Left lung (tissue), 1 donor: Measurements from ENCODE around the genes UBE2L5, USPL1 and N4BP2L2.

GRCh38 chr13:30421503-30422333 is 575 bp upstream of the UBE2L5 start:
- PRO-cap: bidirectional peak, plus-strand start at chr13:30421727, minus-strand start at chr13:30421560; bidirectional peak, plus-strand start at chr13:30422375, minus-strand start at chr13:30422228

DNA sequence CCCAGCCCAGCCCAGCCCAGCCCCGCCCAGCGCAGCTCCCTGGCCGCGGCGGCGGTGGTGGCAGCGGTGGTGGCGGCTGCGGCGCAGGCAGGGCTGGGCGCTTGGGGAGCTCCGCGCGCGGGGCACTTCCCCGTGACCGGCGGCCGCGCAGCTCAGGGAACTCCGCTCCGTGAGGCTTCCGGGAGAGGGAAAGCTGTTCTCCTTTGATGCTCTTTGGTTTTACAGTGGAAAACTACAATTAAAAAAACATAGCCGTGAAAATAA is at the start of gene UBE2L5:
Gene UBE2L5, plus strand, starts transcription at position 160 of the 264 bp plus-strand sequence.
- PRO-cap: bidirectional peak, plus-strand start at position 42 of the sequence, minus-strand start outside the sequence

DNA sequence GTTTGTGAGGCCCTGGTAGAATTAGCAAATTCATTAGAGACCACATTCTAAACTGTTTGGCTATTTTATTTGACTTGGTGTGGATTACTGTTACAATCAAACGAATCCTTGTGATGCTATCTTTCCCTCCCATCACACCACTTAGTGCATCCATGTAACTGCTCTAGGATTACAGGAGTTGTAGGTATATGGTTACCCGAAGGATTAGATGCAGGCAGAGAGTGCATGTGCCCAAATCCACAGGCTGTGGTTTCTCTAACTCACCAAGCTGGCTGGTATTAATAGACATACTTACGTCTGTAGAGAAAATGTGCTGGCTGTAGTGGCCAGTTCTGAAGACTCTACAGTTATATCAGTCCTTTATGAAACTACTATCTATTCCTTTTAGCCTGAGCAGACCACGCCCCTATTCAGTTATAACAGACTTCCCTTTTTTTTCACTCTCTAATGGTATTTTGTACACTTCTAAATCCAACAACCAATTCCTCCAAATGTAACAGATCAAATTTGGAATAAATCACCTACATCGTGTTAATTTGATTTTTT is 1.1 kb upstream of the HMGB1 start:
- PRO-cap: no peak

- PRO-cap: no peak
Observed at GRCh38 chr13:30608382-30608904, 9.3 kb upstream of the USPL1 start.

- PRO-cap: bidirectional peak, plus-strand start at chr13:30617954, minus-strand start at chr13:30617805; bidirectional peak, plus-strand start at chr13:30618765, minus-strand start at chr13:30618458
Observed at GRCh38 chr13:30617639-30618679, at the start of gene USPL1. Gene USPL1 (plus strand): TSS chr13:30617920.

- PRO-cap: no peak
Observed at GRCh38 chr13:30745932-30746316, 10.6 kb downstream of the ALOX5AP start.

DNA sequence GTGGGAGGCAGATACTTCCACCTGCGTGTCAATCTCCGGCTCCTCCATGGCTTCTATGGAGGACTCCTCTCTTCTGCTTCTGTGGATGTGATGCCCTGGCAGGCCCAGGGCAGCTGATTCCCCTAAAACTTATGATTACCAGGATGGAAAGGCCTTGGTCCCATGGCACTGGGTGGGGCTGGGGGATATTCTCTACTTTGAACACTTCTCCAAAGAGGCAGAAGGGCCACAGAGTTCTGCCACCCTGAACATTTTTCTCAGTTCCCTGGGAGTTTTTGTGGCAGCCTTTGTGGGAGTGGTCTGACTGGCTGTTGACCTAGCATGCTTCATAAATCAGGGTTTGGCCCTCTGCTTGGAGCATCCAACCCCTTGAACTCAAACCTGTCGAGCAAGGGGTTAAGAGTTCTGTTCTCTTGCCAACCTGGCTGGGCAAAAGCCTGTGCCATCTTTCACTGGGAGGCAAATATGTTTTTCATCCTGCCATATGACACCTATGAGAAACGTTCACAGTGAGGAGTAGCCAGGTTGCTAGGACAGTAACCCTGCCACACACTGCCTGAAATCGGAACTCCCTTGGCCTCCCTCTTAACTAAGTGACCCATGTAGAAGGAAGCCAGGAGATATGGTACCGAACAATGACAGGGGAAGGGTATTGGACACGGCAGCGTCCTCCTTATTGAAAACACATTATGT is 7.8 kb upstream of the TEX26 start:
- PRO-cap: no peak

- PRO-cap: no peak
Observed at GRCh38 chr13:31201319-31201678, 1.5 kb downstream of the B3GLCT start.

- PRO-cap: no peak
Observed at GRCh38 chr13:31908880-31909686, 122.5 kb upstream of the FRY start.

DNA sequence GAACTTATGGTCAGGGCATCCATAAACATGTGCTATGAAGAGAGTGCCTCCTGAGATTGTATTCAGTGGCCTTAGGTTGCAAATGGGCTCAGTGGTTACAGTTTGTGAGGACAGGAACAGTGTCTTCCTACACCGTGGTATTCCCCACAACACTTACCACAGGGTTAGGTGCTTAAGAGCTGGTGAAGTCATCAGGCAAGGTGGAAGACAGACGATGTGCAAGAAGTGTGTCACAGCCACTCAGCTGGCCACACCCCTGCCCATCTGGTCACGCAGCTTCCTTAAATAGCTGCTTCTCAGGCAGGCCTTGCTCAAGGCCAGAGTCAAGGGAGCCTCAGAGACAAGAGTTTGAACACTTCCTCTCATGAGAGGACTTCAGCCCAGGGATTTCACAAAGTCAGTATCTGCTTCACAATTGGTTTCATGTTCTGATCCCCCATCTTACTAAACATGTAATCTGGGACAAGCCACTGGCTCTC is 80.4 kb upstream of the FRY start:
- PRO-cap: no peak

- PRO-cap: no peak
Observed at GRCh38 chr13:32117684-32118277, 86.2 kb downstream of the FRY start.

- PRO-cap: no peak
Observed at GRCh38 chr13:32246464-32246939, 68.7 kb downstream of the ZAR1L start.

DNA sequence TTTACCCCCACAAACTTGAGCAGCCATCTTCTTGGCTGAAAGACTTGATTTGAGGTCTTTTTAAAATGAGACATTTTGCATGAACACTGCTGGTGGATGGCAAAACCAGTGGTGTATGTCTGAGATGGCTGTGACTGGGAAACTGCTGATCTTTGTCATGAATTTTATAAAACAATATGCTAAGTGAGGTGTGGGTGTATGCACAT is 52.6 kb downstream of the ZAR1L start:
- PRO-cap: no peak

DNA sequence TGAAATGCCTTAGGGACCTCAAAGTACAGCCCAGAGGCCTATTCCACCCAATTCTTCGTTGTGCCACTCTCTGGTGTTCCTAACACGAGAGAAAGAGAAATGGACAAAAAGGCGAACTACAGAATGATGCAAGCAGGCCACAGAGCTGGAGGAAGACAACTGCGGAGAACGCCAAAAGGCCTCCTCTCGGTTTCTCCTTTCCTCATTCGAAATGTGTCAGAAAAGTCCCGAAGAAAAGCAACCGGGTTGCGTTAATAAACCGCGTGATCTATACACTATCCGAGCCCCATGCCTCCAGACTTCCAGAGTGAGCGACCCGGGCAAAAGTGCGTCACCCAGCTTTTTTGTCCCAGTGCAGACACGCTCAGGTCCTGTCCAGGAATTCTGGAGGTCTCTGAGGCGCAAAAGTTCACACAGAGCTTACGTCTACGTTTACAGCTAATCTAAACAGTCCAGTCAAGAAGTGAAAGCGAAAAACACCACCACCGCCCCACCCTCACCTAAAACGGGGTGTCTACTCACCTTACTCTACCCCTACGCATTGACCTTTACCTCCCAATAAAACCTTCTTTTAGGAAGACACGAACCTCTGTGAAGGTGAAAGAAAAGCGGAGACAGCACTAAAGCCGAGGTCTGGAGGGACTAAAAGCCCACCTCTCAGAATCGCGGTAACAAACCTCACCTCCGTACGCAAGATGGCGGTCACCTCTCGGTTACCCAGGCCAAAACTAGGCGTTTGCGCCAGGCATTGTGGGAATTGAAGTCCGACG is at the start of gene N4BP2L2:
Gene N4BP2L2, minus strand, starts transcription at position 700 of the 770 bp plus-strand sequence.
- PRO-cap: bidirectional peak, plus-strand start at position 142 of the sequence, minus-strand start at position 57 of the sequence; bidirectional peak, plus-strand start at position 305 of the sequence, minus-strand start at position 328 of the sequence; bidirectional peak, plus-strand start at position 450 of the sequence, minus-strand start at position 384 of the sequence; bidirectional peak, plus-strand start outside the sequence, minus-strand start at position 730 of the sequence

DNA sequence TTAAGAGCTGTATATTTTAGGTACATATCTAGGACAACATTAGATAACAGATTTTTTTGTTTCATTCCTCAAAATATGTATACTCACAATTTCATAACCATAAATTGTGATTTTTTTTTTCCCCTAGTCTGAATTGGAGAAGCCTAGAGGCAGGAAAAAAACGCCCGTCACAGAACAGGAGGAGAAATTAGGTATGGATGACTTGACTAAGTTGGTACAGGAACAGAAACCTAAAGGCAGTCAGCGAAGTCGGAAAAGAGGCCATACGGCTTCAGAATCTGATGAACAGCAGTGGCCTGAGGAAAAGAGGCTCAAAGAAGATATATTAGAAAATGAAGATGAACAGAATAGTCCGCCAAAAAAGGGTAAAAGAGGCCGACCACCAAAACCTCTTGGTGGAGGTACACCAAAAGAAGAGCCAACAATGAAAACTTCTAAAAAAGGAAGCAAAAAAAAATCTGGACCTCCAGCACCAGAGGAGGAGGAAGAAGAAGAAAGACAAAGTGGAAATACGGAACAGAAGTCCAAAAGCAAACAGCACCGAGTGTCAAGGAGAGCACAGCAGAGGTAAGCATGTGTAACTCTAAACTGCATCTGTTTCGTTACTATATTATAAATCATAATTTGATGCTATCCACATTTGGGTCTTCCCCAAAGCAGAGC is 183.9 kb downstream of the PDS5B start:
- PRO-cap: no peak

GRCh38 chr13:33125911-33126665 is 109.9 kb downstream of the KL start:
- PRO-cap: no peak

DNA sequence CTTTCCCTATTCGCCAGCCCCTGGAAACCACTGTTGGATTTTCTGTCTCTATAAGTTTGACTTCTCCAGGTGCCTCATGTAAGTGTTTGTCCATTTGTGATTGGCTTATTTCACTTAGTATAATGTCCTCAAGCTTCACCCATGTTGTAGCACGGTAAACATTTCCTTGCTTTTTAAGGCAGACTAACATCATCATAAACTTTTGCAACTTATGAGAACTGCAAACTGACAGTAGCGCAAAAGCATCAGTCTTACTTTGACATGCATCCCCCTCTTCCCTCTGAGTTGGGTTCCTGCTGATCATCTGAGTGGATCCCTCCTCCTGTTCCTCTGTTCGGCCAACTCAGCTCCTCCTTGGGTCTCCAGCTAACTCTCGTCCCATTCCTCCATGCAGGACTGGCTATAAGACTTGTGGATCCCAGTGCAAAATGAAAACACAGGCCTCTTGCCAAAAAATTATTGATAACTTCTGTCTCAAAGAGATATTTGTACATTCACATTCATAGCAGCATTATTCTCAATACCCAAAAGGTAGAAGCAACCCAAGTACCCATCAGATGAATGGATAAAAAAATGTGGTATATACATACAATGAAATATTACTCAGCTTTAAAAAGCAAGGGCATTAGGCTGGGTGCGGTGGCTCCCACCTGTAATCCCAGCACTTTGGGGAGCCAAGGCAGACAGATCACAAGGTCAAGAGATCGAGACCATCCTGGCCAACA is 64.2 kb downstream of the STARD13 start:
- PRO-cap: no peak

- PRO-cap: no peak
Observed at GRCh38 chr13:33235760-33236542, 49.6 kb downstream of the STARD13 start.

- PRO-cap: no peak
Observed at GRCh38 chr13:33274270-33274741, 11.2 kb downstream of the STARD13 start.

GRCh38 chr13:33282601-33283269 is 2.8 kb downstream of the STARD13 start:
- PRO-cap: no peak